ENCODE data around the genes C2CD4C, FGF22 and PRSS57.

DNA sequence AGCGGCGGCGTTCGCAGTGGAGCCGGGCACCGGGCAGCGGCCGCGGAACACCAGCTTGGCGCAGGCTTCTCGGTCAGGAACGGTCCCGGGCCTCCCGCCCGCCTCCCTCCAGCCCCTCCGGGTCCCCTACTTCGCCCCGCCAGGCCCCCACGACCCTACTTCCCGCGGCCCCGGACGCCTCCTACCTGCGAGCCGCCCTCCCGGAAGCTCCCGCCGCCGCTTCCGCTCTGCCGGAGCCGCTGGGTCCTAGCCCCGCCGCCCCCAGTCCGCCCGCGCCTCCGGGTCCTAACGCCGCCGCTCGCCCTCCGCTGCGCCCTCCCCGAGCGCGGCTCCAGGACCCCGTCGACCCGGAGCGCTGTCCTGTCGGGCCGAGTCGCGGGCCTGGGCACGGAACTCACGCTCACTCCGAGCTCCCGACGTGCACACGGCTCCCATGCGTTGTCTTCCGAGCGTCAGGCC lies 36.1 kb upstream of the OR4F17 start:
CAGE:
- cytosol, long polyA minus RNA, result no peak
- cytosol, long polyA plus RNA, result no peak
- long polyA plus RNA, result no peak
- nucleus, long polyA minus RNA, result no peak
- nucleus, long polyA plus RNA, result no peak

CAGE:
- cytosol, long polyA minus RNA, result no peak
- cytosol, long polyA plus RNA, result no peak
- long polyA plus RNA, result no peak
- nucleus, long polyA minus RNA, result no peak
- nucleus, long polyA plus RNA, result no peak
These were observed 15.1 kb upstream of the PLPP2 start for GRCh38 chr19:306354-306733.

GRCh38 chr19:334035-334638 lies 10.5 kb downstream of the MIER2 start:
CAGE:
- cytosol, long polyA minus RNA, result no peak
- cytosol, long polyA plus RNA, result no peak
- long polyA plus RNA, result no peak
- nucleus, long polyA minus RNA, result no peak
- nucleus, long polyA plus RNA, result no peak

DNA sequence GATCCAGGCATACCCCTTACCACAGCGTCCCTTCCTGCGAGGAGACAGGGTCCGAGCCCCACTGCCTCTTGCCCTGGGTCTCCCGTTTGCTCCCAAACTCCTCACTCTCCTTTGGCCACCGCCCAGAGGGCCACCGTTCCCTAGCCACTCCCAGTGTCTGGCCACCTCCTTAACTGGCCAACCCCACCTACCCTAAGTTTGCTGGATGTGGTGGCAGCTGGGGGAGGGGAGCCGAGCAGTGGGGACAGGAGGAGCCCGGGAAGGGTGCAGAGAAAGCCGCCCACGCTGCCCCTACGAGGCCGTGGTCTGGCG lies 1.9 kb downstream of the THEG start:
CAGE:
- cytosol, long polyA minus RNA, result no peak
- cytosol, long polyA plus RNA, result no peak
- long polyA plus RNA, result no peak
- nucleus, long polyA minus RNA, result no peak
- nucleus, long polyA plus RNA, result no peak

CAGE:
- cytosol, long polyA minus RNA, result no peak
- cytosol, long polyA plus RNA, result no peak
- long polyA plus RNA, result no peak
- nucleus, long polyA minus RNA, result no peak
- nucleus, long polyA plus RNA, result no peak
These were observed at the start of gene C2CD4C for GRCh38 chr19:408382-409853. C2CD4C (minus strand) TSS chr19:409147.

DNA sequence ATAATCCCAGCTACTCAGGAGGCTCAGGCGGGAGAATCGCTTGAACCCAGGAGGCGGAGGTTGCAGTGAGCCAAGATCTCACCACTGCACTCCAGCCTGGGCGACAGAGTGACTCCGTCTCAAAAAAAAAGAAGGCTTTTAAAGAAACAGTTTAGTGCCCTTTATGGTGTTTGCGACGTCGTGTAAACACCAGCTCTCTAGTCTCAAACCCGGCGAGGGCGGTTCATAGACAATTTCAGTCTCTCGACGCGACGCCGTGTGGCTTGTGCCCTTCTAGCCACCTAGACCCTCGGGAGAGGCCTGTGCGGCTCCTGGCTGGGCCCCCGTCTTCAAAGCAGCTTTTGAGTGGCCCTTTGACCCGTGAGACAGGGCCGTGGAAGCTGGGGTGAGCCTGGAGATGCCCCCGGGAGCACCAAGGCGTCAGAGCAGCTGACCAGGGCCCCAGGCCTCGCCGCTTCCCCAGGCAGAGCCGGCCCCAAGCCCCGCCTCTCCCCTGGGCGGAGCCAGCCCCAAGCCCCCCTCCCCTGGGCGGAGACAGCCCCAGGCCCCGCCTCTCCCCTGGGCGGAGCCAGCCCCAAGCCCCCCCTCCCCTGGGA lies 5.0 kb upstream of the MADCAM1 start:
CAGE:
- cytosol, long polyA minus RNA, result no peak
- cytosol, long polyA plus RNA, result no peak
- long polyA plus RNA, result no peak
- nucleus, long polyA minus RNA, result no peak
- nucleus, long polyA plus RNA, result no peak

DNA sequence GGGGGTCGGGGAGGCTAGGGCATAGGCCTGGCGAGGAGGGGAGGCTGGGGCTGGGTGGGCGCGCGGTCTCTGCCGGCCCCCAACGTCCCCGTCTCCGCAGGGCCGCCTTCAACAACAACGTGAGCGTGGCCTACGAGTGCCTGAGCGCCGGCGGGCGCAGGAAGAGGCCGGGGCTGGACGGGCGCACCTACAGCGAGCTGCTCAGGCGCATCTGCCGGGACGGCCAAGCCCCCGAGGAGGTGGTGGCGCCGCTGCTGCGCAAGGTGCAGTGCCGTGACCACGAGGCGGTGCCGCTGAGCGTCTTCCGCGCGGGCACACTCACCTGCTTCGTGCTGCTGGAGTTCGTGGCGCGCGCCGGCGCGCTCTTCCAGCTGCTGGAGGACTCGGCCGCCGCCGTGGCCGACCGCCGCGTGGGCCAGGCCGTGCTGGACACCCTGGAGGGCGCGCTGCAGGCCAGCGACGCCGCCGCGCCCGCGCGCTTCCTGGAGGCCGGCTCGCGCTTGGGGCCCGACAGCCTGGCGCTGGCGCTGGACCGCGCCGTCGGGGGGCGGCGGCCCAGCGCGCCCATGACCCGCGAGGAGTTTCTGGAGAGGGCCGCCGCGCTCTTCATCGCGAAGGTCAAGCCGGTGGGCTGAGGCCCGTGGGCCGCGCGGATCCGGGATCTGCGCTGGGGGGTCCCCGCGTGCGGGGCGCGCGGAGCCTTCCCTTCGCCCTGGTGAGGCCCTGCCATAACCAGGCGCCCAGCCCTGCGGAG lies 11.7 kb downstream of the TPGS1 start:
CAGE:
- cytosol, long polyA minus RNA, result no peak
- cytosol, long polyA plus RNA, result no peak
- long polyA plus RNA, result no peak
- nucleus, long polyA minus RNA, result no peak
- nucleus, long polyA plus RNA, result no peak

DNA sequence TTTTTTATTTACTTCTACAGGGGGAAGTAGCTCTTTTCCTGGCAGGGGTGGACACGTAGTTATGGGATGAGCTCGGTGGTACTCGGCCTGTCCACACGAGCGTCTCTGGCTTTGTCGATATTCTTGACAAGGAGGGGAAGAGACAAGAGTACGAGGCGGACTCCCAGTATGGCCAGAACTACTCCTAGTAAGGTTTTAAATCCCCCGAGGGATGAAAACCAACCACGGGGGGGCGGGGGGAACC lies 5.6 kb upstream of the BSG start:
CAGE:
- cytosol, long polyA minus RNA, result no peak
- cytosol, long polyA plus RNA, result no peak
- long polyA plus RNA, result no peak
- nucleus, long polyA minus RNA, result no peak
- nucleus, long polyA plus RNA, result no peak

DNA sequence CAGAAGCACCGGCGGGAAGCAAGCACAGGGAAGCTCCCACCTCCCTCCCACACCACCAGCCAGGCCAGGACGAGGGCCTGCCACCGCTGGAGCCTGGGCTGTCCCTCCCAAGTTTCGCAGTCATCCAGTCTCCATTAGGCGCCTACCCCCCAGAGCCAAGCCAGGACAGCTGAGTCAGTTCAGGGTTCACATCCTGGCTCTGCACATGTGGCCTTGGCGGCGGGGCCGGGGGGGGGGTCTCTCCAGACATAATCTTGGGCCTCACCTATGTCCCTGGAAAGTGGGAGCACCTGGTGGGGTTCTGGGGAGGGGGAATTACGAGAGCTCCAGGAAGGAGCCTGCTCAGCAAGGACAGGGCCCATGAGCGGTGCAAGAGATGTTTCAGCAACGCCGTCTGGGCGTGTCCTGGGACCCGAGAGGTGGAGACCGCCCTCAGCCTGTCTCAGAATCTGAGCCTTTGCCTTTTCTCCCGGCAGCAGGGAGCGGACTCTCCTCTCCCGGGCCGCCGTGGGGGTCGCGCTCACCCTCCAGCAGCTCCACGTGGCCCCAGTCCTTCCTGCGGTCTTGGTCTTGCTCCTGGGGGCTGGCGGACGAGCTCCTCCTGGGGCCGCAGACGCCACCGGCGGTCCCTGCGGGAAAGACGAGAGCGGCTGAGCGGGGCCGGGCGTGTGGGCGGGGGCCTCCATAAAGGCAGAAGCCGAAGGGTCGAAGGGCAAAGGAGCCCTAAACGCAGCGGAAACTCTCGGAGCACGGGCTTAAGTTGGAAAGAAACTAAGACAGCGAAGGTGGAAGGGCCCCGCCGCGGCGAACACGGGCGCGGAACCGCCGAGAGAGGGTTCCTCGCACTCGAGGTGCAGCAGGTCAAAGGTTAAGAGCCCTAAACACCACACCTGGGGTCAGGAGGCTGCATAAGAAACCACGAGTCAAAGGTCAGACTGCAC lies 757 bp downstream of the POLRMT start:
CAGE:
- cytosol, long polyA minus RNA, result no peak
- cytosol, long polyA plus RNA, result no peak
- long polyA plus RNA, result no peak
- nucleus, long polyA minus RNA, result no peak
- nucleus, long polyA plus RNA, result no peak

GRCh38 chr19:639401-640237 lies at the start of gene FGF22:
FGF22 (plus strand) TSS chr19:639879.
CAGE:
- cytosol, long polyA minus RNA, result no peak
- cytosol, long polyA plus RNA, result no peak
- long polyA plus RNA, result no peak
- nucleus, long polyA minus RNA, result no peak
- nucleus, long polyA plus RNA, result no peak

DNA sequence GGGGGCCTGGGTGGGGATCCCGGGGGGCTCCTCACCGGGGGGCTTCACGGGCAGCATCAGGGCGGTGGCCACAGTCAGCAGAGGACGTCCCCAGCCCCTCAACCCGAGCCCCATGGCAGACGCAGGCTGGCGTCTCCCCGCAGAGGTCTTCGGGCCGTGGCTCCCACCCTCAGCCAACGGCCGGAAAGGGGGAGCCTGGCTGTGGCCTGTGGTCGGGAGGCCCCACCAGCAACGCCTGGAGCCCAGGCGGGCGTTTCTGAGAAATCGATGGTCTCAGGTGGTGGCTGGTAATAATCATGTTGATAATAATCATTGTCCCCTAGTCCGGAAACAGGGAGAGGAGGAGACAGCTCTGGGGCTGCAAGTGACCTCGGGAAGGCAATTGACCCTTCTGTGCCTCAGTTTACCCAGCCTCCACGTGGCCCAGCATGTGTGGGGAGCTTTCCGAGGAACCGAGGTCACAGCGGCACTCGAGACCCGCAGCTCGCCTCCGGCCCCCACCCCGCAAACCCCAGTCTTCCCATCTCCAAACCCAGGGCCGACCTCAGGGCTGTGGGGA lies at the start of gene PRSS57:
PRSS57 (minus strand) TSS at position 136 of the 559 bp plus-strand sequence.
CAGE:
- cytosol, long polyA minus RNA, result no peak
- cytosol, long polyA plus RNA, result no peak
- long polyA plus RNA, result no peak
- nucleus, long polyA minus RNA, result no peak
- nucleus, long polyA plus RNA, result no peak

DNA sequence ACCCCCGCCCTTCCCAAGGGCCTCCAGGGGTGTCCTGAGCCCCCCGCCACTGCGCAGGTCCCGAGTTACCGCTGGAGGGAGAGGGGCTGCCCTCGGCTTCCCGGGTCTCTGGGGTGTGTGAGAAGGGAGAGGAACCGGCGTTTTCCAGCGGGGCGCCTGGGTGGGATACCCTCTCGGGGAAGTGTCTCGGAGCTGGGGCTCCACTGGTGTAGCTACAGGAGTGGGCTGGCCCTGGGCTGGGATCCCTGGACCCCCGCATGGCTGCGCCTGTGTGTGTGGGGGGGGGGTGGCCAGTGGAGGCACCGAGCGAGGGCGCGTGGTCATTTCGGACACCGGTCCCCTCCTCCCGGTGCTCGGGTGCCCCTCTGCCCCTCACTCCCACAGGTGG lies 894 bp downstream of the PALM start:
CAGE:
- cytosol, long polyA minus RNA, result no peak
- cytosol, long polyA plus RNA, result no peak
- long polyA plus RNA, result no peak
- nucleus, long polyA minus RNA, result no peak
- nucleus, long polyA plus RNA, result no peak

CAGE:
- cytosol, long polyA minus RNA, result no peak
- cytosol, long polyA plus RNA, result no peak
- long polyA plus RNA, result no peak
- nucleus, long polyA minus RNA, result no peak
- nucleus, long polyA plus RNA, result no peak
These were observed 1.4 kb downstream of the PALM start for GRCh38 chr19:710023-710742.

DNA sequence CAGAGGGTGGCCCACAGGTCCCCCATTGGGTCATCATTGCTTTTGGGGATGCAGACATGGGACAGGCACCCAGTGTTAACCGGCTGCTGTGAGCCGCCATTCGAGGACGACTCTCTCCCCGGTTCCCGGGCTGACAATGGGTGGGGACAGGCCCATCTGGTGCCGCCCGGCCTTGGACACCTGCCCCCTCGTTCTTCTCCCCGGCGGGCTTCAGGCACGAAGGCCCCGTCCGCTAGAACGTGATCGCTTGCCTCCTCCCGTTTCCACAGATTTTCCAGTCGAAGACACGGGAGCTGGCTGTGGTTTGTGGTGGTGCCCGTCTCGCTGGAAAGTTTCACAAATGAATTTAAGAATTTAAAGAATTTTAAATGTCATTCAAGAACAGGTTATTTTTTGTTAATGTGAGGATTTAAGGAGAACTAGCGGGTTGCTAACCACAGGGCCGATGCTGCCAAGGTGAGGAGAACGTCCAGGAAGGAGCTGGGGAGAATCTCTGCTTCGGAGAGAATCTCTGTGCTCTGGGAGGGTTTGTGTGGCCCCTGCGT lies 2.1 kb downstream of the PALM start:
CAGE:
- cytosol, long polyA minus RNA, result no peak
- cytosol, long polyA plus RNA, result no peak
- long polyA plus RNA, result no peak
- nucleus, long polyA minus RNA, result no peak
- nucleus, long polyA plus RNA, result no peak

DNA sequence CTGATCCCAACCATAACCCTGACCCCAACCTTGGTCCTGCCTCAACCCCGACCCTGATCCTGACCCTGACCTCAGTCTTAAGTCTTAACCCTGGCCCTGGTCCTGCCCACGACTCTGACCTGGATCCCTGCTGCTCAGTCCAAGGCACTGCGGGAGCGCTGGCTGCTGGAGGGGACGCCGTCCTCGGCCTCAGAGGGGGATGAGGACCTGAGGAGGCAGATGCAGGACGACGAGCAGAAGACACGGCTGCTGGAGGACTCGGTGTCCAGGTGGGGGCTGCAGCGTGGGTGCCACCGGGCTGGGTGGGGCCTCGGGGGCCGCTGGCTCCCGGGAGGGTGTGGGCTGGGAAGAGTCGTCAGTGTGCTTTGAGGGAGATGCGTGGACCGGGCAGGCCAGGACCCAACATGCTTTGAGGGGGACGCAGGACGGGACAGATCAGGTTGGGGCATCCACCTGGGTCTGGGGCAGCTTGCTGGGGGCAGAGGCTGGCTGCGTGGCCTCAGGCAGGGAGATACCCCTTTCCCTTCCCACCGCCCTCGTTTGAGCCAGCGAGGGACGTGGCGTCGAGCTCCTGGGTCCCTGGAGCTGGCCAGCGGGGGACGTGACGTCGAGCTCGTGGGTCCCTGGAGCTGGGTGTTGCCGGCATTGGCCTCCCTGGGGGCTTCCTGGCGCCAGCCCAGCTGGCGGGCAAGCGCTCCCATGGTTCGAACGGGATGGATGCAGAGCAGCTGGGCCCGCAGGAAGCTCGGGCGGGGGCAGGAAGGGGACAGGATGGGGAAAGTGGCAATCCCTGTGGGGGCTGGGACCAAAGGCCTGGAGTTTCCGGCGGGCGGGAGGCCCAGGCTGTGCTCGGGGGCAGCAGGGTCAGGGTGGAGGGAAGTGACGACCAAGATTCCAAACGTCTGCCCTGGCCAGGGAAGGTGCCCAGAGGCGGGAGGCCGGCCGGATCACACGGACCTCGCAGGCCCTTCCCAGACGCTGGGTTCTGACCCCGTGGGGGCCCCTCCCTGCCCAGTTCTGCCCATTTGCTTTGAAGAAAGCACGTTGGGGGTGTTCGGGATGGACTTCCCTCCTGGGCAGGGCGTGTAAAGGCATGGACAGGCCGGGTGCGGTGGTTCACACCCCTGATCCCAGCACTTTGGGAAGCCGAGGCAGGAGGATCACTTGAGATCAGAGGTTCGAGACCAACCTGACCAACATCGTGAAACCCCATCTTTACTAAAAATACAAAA lies 19.1 kb downstream of the PALM start:
CAGE:
- cytosol, long polyA minus RNA, result no peak
- cytosol, long polyA plus RNA, result no peak
- long polyA plus RNA, result no peak
- nucleus, long polyA minus RNA, result no peak
- nucleus, long polyA plus RNA, result no peak

CAGE:
- cytosol, long polyA minus RNA, result no peak
- cytosol, long polyA plus RNA, result no peak
- long polyA plus RNA, result no peak
- nucleus, long polyA minus RNA, result no peak
- nucleus, long polyA plus RNA, result no peak
These were observed 4.1 kb downstream of the PLPPR3 start for GRCh38 chr19:817621-818144.

GRCh38 chr19:891566-892337 lies 1.2 kb downstream of the MED16 start:
CAGE:
- cytosol, long polyA minus RNA, result no peak
- cytosol, long polyA plus RNA, result no peak
- long polyA plus RNA, result no peak
- nucleus, long polyA minus RNA, result no peak
- nucleus, long polyA plus RNA, result no peak

DNA sequence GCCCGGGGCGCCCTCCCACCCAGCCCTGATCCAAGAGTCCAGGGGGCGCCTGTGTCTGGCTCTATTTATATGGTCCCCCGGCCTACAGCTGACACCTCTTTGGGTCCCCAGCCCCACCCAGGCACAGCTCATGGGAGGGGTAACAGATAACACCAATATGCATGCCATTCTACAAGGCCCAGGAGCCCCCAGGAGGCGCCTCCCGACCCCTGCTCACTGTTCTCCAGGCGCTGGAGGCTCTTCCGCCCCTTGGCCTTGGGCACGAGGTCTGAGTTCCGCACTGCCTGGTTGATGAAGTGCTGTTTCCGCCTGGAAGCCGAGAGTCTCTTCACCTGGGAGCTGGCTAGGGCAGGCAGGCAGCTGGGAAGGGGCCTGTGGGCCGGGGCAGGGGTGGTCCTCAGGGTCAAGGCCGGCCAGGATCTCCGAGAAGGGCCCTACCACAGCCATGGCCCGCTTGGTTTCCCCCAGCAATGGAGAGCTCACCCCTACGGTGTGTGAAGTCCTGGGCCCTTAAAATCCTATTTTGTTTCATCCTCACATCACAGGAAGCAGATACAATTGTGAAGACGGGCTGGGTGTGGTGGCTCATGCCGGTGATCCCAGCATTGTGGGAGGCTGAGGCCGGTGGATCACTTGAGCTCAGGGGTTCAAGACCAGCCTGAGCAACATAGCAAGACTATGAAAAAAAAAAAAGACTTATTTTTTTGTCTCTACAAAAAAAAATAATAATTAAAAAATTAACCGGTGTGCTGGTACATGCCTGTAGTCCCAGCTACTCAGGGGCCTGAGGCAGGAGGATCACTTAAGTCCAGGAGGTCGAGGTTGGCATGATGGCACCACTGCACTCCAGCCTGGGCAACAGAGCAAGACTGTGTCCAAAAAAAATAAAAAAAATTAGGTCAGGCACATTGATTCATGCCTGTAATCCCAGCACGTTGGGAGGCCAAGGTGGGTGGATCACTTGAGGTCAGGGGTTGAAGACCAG lies 9.1 kb upstream of the MED16 start:
CAGE:
- cytosol, long polyA minus RNA, result no peak
- cytosol, long polyA plus RNA, result no peak
- long polyA plus RNA, result no peak
- nucleus, long polyA minus RNA, result no peak
- nucleus, long polyA plus RNA, result no peak

GRCh38 chr19:966432-966960 lies 17.6 kb upstream of the WDR18 start:
CAGE:
- cytosol, long polyA minus RNA, result no peak
- cytosol, long polyA plus RNA, result no peak
- long polyA plus RNA, result no peak
- nucleus, long polyA minus RNA, result no peak
- nucleus, long polyA plus RNA, result no peak

DNA sequence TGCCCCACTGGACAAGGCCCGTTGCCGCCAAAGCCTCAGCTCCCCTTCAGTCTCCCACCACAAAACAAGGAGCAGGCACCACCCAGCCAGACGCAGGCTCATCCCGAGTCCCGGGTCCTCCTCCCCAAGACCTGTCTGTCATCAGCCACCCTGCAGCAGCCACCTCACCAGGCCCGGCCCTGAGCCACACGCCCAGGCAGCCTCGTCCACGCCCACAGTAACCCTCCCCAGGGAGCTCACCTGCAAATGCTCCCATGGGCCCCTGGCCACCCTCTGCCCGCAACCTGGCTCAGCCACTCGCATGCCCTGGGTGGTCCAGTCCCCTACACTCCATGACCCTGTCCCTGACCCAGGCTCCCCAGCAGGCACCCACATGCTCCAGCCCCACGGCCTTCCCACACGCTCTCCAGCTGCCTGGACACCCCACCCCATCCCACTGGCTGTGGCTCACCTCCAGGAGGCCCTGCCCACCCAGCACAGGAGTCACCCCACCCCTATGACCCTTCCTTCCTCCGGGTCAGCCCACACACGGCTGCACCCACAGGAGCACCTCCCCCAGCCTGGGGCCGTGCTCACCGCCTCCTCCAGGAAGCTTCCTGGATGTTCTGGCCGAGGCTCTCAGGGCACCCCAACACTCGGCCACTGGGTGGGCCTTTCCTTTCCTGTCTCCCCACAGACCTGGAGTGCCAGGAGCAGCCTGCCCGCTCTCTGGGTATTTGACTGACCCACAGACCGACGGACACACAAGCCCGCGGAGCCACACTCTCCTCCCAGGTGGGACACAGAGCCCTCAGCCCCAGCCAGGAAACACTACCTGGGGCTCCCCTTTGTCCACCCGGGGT lies 3.7 kb downstream of the TMEM259 start:
CAGE:
- cytosol, long polyA minus RNA, result no peak
- cytosol, long polyA plus RNA, result no peak
- long polyA plus RNA, result no peak
- nucleus, long polyA minus RNA, result no peak
- nucleus, long polyA plus RNA, result no peak

Data from keratinocyte (primary cell).